ENCODE measurements around a stretch of chr14.

GRCh38 chr14:105527759-105528841 is 1.7 kb downstream of the TMEM121 start:
- PRO-cap: bidirectional peak, plus-strand start at chr14:105528595, minus-strand start at chr14:105528501

DNA sequence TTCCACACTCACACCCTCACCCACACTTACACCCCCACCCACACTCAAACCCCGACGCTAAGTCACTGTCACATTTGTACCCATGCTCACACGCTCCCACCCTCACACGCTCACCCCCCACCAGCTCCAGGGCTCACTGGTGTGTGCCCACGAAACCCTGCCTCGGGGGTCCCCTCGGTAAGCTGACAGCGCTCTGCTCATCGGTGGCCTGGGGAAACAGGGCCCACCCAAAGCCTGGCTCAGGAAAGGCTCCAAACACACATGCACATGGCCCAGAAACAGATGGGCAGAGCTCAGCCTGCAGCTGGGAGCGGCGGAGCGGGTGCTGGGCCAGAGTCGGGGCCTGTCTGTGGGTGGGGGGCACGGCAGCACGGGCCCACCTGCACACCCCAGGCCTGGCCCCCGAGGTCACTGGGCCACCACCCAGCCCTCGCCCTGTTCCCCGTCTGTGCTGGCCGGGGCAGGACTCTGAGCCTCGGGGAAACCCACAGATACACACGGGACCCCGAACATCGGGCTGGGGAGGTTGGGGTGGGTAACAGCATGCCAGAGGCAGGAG is 164.9 kb downstream of the TMEM121 start:
- PRO-cap: no peak

GRCh38 chr14:105709302-105709970 is 183.1 kb downstream of the TMEM121 start:
- PRO-cap: no peak

DNA sequence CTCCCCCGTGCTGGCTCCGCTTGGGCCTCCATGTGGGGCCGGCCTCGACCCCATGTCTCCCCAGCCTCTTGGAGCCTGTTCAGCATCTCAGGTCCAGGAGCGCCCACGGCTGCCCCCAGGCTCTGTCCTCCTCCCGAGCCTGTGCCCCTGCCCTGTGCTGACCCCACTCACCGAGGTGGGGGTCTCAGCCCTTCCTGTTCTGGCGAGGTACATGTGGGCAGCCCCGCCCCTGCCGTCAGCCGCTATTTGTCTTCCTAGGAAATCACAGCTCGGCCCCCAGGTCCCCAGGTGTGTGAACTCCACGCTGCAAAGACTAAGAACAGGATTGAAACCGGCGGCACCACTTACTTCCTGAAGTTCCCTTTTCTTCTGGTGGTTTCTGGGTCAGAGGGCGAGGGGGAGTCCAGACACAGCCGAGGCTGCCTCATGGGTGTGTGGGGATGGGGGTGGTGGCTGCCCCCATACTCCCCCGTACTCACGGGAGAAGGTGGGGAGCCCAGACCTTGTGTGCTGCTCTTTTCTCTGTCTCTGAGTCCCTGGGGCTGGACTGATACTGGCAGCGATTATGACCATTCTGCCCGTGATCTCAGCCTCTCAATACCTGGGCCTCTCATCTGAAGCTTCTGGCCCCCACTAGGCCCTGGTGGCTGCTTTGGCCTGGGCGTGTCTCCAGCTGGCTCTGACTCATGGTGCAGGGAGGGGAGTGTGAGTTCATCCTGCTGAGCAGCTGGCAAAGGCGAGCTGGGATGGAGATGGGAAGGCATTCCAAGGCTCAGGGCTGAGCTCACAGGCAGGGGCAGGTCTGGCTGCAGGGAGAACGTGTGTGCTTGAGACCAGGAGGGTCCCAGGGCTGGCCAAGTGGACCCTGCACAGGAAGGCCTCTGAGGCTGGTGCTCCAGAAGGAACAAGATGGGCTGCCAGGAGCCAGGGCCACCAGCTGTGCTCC is 221.6 kb downstream of the TMEM121 start:
- PRO-cap: no peak

GRCh38 chr14:105986706-105987289 is 460.4 kb downstream of the TMEM121 start:
- PRO-cap: no peak

DNA sequence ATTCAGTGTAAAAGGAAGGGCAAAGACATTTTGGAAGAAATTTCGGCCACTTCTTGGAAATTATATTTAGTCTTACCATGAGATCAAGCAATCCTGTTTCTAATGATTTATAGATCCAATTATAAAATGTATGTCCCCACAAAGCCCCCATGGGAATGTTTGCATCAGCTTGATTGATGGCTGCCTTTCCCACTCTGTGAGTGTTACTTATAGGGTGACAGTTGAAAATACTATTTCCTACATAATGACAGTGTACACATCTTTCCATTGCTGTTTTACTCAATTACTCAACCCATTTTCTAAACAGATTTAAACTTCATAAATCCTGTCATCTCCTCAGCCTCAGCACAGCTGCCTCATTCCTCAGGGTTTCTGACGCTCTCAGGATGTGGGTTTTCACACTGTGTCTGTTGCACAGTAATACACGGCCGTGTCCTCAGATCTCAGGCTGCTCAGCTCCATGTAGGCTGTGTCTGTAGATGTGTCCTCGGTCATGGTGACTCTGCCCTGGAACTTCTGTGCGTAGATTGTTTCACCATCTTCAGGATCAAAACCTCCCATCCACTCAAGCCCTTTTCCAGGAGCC is 749.9 kb downstream of the TMEM121 start:
- PRO-cap: no peak

- PRO-cap: no peak
Measured at GRCh38 chr14:106397029-106397571, 870.7 kb downstream of the TMEM121 start.

DNA sequence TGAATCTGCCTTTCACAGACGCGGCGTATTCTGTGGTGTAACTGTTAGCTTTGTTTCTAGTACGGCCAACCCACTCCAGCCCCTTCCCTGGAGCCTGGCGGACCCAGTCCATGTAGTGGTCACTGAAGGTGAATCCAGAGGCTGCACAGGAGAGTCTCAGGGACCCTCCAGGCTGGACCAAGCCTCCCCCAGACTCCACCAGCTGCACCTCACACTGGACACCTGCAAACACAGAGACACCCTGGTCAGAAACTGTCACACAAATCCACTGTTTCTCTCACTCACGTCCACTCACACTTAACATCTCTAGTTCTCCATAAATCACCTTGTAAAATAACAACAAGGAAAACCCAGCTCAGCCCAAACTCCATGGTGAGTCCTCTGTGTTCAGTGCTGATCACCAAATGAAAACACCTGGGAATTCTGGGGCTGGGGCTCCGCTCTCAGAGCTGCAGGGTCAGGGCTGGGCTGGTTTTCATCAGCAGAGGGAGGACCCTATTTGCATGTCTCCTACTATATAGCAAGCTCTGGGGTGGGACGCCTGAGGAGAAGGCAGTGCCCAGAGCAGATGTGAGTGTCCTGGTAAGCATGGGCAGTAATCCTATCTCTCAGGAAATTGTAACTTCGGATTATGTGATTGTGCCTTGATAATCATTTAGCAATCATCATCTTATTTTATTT is 1264.5 kb downstream of the TMEM121 start:
- PRO-cap: no peak